Mesenchymal stem cell of adipose (primary cell): ENCODE data around the genes CAMSAP2 and TNNT2.

DNA sequence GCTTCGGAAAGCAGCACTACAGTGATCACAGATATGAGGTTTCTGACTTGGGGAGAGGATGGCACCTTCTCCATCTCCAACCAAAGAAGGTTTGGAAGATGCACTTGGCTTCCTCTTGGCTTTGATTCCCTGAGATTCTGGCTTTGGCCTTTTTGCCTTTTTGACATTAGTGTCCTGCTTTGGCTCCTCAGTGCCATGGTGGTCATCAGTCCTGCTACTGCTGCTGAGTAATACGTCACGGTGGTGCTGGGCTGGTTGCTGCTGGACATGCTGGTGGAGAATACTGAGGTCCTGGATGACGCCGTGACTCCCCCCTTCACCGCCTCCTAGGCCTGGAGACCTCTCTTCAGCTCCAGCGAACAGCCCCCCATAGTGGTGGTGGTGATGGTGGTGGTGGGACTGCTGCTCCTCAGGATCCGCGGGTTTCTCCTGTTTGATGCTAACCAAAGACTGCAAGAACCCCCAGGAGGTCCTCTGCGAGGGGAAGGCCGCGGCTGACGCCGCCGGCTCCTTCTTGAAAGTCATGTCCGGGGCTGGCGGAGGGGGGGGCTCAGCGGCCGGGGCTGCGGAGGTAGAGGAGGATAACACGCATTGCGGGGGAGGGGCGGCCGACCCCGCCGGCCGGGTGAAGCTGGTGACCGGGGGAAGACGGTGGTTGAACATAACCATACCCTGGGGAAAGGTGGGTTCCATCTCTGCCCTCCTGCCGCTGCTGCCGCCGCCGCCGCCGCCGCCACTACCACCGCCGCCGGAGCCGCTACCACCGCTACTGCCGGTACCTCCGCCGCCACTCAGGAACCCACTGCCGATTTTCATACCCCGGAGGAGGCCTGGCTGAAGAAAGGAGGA is 722 bp downstream of the ZNF281 start:
- CAGE, long polyA plus RNA, result no peak

- CAGE, long polyA plus RNA, result no peak
These were observed 31.8 kb downstream of the KIF14 start for GRCh38 chr1:200588748-200589148.

GRCh38 chr1:200670040-200670442 is 334 bp upstream of the DDX59 start:
- CAGE, long polyA plus RNA, result no peak

DNA sequence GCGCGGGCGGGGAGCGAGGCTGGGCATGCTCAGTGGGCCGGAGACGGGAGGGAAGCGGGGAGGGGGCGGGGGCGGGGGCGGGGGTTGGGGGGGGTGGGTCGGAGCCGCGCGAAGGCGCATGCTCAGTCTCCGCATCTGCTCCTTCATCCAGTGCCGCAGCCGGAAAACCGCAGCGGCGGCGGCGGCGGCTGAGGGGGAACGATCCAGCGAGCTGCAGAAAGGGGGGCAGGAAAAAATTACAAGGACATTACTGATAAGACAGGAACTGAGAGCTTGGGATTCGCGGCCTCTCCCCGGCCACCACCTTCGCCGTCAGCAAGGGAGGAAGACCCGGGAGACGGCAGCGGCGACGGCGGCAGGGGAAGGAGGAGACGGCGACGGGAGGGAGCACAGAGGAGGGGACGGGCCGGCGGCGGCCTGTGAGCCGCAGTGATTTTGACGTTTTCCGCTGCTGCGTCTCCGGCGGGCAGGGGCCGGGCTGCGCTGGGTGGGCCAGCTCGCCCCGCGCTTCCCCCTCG is at the start of gene CAMSAP2:
Gene CAMSAP2 (plus strand): TSS at position 125 of the 518 bp plus-strand sequence.
- CAGE, long polyA plus RNA, result no peak

GRCh38 chr1:200749677-200750182 is 11.0 kb downstream of the CAMSAP2 start:
- CAGE, long polyA plus RNA, result no peak

DNA sequence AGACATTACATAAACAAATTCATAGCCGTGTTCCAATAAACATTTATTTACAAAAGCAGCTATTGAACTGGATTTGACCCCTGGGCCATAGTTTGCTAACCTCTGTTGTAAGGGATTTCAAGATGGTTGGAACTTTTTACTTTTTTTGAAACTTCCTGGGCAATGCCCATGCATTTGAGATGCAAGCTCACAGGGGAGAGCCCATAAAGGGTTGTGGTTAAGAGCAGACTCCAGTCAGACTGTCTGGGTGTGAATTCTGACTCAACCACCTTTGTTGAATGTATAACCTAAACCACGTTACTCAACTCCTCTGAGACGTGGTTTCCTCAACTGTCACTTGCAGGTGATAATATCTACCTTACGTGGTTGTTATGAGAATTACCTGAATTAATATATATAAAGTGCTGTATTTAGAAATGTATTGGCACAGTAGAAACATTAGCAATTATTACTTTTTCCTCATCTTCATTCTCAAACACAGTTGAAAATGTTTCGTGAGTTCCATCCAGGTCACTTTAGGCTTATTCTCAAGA is 11.1 kb downstream of the INAVA start:
- CAGE, long polyA plus RNA, result no peak

DNA sequence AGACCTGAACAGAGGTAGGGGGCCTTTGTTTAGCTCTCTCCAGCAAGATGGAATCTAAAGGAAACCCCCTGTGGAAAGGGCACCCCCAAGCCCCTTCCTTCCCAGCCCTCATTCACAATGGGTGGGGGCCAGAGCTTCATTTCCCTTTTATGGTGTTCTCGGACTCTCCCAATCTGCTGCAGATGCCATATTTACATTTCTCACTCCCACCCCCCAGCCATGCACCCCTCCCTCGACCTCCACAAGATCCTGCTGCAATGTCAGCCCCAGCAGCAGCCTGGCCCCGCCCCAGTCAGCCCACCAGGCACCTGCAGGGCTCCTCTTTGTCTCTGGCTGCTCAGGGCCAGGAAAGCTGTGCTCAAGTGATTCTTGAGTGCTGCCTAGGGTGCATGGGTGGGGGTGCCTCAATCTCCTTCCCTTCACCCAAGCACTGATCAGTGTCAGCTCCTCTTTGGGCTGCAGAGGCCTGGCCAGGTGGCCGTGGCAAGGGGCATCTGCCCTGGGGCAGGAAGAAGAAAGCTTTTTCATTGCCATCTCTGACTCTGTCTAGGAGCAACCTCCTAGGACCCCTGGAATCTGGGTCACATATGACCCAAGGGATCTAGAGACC is 1.7 kb downstream of the KIF21B start:
- CAGE, long polyA plus RNA, result no peak

GRCh38 chr1:201274481-201274996 is 8.8 kb upstream of the PKP1 start:
- CAGE, long polyA plus RNA, result no peak

- CAGE, long polyA plus RNA, result no peak
These were observed 42.7 kb downstream of the PKP1 start for GRCh38 chr1:201325966-201326370.

DNA sequence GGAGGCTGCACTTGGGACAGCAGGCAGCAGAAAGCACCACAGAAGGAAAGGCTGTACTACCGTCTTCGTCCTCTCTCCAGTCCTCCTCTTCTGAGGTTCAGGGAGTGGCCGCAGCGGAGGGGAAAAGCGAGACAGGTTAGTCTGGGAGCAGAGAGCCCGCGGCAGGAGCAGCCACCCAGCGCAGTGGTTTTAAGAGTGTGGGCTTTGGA is 7.8 kb downstream of the TNNT2 start:
- CAGE, long polyA plus RNA, result no peak

GRCh38 chr1:201377521-201377863 is at the start of gene TNNT2:
Gene TNNT2, minus strand, starts transcription at chr1:201377680.
- CAGE, long polyA plus RNA, result no peak

GRCh38 chr1:201480033-201481022 is 11.3 kb upstream of the PHLDA3 start:
- CAGE, long polyA plus RNA, result no peak

GRCh38 chr1:201491484-201492037 is 15.4 kb downstream of the CSRP1 start:
- CAGE, long polyA plus RNA, result no peak

DNA sequence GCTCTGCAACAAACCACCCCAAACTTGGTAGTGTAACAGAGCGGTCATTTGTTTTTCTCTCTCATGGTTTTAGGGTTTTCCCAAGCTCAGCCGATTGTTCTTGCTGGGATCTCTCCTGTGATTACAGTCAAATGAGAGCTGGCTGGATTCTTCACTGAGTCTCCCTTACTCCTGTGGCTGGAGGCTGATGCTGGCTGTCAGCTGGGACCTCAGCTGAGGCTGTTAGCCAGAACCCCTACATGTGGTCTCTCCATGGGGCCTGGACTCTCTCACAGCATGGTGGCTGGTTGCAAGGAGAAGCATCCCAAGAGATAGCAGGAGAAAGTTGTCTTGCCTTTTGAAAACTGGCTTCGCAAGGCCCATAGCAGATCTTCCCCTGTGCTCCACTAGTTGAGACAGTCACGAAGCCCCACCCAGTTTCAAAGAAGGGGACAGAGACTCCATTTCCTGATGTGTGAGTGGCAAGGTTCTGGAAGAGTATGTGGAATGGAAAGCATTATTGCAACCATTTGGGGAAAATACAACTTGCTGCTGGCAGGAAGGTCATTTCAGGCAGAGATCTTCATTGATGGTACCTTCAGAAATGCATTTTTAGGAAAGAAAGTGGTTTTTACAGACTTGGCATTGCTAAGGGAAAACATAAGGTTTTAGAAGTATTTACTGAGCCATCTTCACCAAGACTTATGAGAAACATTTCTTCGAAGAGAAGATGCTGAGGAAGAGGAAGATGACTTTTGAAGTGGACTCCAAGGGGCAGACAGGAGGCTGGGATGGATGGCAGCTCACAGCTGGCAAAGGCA is 7.5 kb upstream of the CSRP1 start:
- CAGE, long polyA plus RNA, result no peak

- CAGE, long polyA plus RNA, result no peak
These were observed 7.7 kb upstream of the NAV1 start for GRCh38 chr1:201531337-201531536.

GRCh38 chr1:201656148-201656511 is 117.2 kb downstream of the NAV1 start:
- CAGE, long polyA plus RNA, result no peak

GRCh38 chr1:201721661-201722071 is 107.3 kb upstream of the IPO9 start:
- CAGE, long polyA plus RNA, result no peak

DNA sequence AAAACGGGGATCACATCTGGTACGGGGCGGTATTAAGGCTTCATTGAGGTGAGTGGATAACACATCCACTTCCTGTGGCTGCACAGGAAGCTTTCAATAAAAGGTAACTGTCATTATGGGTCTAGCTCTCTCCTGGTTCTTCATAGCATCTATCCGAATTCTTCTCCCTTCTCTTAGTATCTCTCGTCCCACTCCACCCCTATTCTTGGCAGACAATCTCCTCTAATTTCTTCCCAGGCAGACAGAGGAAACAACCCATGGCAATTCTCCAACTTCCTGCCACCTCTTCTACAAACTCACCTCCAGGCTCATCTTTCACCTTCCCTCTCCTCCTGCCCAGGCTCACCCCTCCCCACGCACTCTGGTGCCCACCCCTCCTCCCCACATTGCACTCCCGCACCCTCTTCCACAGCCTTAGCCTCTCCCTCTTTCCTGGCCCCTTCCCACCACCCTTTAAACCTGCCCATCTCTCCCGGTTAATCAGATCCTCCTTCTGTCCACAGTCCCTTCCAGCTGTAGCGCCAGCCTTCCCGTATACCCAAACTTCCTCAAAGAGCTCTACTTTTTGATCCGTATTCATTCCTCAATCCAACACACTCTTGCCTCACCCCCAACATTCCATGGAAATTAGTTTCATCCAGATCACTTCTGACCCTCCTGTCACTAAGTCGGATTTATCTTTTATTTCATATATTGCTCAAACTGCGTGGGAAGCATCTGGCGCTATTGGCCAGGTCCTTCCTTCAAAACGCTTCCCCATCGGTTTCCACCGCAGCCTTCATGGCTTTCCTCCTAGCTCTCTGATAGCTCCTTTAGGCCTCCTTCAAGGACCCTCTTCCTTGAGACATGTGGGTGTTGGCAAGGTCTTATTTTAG is 25.9 kb downstream of the SHISA4 start:
- CAGE, long polyA plus RNA, result no peak

DNA sequence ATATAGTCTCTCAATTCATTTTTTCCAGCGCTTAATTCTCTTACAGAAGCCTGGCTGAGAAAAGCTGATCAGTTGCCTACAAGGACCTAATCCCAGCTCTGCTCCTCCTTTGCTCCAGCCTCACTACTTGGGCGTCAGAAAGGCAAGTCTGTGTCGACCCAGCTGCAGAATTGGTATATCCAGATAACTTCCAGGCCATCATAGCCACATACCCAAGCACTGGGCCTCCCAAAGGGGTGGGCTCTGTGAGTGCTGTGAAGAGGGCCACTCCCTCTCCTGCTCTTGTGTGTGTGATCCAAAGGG is 18.1 kb downstream of the LMOD1 start:
- CAGE, long polyA plus RNA, result no peak

DNA sequence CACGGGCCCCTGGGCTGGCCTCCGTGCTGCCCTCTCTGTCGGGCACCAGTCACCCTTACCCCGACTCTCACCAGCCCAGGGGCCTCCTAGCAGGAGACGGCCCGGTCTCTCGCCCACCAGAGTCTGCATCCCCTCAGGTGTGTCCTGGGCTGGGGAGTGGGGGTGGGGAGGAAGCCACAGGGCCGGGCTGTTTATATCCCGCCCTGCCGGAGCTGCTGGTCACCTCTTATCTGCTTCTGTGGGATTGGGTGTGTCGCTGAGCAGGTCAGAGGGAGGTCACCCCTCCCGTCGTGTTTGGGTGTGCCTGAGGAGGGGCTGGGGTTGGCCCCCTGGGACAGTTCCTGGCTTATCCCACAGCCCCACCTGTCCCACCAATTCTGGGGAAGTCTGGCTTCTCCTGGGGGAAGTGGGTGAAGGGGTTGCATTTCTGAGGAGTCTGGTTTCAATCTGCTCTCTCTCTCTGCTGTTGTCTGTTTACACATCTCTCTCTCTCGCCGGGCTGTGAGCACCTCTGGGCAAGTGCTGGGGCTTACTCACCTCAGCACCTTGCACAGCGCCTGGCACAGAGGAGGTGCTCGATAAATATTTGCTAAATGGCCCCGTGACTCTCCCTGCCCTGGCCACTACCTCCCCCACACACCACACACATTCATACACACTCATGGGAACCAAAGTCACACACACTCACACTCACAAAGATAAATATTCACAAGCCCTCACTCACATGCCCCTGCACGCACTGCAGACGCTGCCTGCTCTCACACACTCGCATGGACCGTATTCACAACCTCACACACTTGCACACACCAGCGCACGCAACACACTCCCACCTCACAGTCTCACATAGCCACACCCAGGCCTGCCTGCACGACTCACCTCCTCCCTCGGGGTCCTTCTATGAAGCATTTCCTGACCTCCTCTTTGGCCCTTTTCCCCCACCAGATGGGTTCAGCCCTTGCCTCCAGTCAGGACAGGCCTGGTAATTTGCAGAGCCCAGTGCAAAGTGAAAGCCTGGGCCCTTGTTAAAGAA is 8.3 kb downstream of the ELF3 start:
- CAGE, long polyA plus RNA, result no peak